LNCaP clone FGC (cell line): ENCODE results near the gene HDC.

- RRBS, 2 experiments, result no CpG with 5 or more reads among the region's 12 CpGs
Measured at GRCh38 chr15:50265458-50266356, at the start of gene HDC. Gene HDC (minus strand): TSS chr15:50265726.

DNA sequence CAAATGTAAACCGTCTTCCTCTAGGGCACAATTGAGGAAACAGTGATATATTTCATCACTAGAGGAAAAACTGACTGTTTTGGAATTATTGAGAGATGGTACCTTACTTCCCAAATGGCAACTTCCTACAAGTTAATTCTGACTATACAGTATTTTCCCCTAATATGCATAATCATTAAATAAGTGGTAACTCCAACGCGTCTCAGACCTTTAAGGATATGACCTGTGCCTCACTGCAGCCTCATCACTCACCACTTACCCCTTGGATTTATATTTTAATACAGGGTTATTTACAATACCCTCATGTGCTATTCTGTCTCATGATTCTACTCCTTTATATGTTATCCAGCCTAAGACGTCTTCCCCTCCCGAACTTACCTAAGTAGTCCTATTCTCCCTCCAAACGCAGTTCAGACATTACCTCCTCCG is 13.3 kb downstream of the GABPB1 start:
- RRBS, 2 experiments, result no CpG with 5 or more reads among the region's 7 CpGs

GRCh38 chr15:50468277-50468657 is 44.1 kb downstream of the USP8 start:
- RRBS, 2 experiments, result no CpG with 5 or more reads among the region's 8 CpGs

DNA sequence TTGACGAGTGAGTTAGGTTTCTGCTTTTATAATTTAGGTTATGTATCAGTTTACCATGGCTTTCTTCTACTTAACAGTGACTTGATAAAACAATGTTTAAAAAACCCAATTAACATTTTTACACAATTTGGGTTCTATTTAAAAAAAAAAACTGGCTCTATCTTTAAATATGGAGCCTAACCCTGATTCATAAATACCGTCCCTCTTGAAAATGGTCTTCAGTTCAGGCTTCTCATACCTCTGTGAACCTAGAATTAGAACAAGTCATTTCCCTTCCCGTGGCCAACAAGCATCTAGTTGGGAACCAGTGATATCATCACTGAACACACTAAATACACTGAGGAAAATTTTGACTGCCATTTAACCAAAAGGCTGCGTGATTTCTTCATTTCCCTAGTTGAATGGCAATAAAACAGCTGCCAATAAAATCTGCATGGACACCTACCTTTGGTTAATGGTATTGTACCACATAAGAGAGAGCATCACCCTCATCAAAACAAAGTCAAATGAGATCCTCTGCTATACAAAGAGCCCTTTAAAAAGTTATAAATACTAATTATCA is 14.5 kb upstream of the USP50 start:
- RRBS, 2 experiments, result no CpG with 5 or more reads among the region's 4 CpGs

- RRBS, 2 experiments, result no CpG with 5 or more reads among the region's 12 CpGs
Measured at GRCh38 chr15:50889704-50890117, 18.8 kb upstream of the AP4E1 start.

GRCh38 chr15:51098117-51098535 is 3.4 kb upstream of the TNFAIP8L3 start:
- RRBS, 2 experiments, result no CpG with 5 or more reads among the region's 3 CpGs

GRCh38 chr15:51603475-51603929 is 19.1 kb downstream of the DMXL2 start:
- RRBS, 2 experiments, result no CpG with 5 or more reads among the region's 15 CpGs

GRCh38 chr15:51849705-51850319 is 20.4 kb downstream of the TMOD3 start:
- RRBS, 2 experiments, result no CpG with 5 or more reads among the region's 4 CpGs

GRCh38 chr15:52037168-52038162 is 18.4 kb downstream of the MAPK6 start:
- RRBS, 2 experiments, result no CpG with 5 or more reads among the region's 4 CpGs

GRCh38 chr15:52208390-52208633 is 17.1 kb upstream of the GNB5 start:
- RRBS, 2 experiments, result no CpG with 5 or more reads among the region's 2 CpGs

- RRBS, 2 experiments, result no CpG with 5 or more reads among the region's 8 CpGs
Measured at GRCh38 chr15:52225328-52225788, 34.2 kb upstream of the GNB5 start.

GRCh38 chr15:52256828-52257388 is 38.7 kb downstream of the MYO5C start:
- RRBS, 2 experiments, result no CpG with 5 or more reads among the region's 5 CpGs

GRCh38 chr15:52287104-52287533 is 8.5 kb downstream of the MYO5C start:
- RRBS, 2 experiments, result no CpG with 5 or more reads among the region's 7 CpGs

- RRBS, 2 experiments, result no CpG with 5 or more reads among the region's 3 CpGs
Measured at GRCh38 chr15:52441654-52442149, 87.0 kb downstream of the MYO5A start.

GRCh38 chr15:52466065-52466830 is 62.4 kb downstream of the MYO5A start:
- RRBS, 2 experiments, result no CpG with 5 or more reads among the region's 3 CpGs

DNA sequence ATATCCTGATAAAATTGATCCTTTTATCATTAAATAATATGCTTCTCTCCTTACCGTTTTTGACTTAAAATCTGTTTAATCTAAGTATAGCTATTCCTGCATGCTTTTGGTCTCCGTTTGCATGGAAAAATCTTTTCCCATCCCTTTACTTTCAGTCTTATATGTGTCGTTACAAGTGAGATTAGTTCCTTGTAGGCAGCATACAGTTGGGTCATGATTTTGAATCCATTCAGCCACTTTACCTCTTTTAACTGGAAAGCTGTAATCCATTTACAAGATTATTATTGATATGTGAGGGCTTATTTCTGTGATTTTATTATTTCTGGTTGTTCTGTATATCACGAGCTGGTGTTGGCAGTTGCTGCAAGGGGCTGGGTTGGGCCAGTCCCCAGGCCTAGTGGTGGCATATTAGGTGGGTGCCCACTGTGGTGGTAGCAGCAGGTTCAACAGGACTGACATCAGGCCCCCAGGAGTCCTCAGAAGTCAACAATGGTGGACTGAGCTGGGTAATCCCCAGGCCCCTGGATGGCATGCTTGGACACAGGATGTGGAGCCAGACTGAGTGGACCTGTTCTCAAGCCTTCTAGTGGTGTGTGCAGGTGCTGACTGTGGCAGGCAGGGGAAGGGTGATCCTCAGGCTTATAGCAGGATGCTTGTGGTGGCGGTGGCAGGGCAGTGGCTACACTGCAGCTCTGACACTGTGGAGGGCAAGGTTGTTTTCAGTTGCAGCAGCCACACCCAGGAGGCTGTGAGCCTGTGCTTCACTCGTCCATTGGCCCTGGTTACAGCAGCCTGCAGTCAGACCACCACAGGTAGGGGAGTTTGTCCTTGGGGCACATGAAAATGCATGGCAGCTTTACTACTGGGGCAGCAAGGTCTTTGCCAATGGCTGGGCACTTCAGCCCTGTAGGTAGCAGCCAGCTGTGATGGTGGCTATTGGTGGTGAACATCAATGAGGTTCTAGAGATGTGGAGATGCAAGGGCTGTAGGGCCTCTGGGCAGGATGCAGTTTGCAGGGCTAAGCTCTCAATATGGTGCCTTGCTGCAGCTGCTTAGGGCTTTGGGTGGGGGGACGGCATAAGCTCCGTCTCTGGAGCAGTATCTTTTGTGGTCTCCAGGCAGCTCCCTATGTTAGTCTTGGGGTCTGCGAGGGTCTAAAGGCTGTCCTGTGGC is 17.3 kb upstream of the MYO5A start:
- RRBS, 2 experiments, result no CpG with 5 or more reads among the region's 9 CpGs

DNA sequence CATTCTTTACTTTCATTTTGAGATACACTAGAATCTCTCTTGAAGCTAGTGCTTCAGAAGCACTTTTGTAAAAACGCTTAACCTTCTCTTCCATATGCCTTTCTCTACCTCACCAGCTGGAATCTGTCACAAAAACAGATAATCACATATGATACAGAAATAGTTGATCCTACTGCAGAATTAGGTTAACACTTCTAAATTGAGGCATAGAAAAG is 1.5 kb downstream of the ATOSA start:
- RRBS, 2 experiments, result no CpG with 5 or more reads among the region's 1 CpG

DNA sequence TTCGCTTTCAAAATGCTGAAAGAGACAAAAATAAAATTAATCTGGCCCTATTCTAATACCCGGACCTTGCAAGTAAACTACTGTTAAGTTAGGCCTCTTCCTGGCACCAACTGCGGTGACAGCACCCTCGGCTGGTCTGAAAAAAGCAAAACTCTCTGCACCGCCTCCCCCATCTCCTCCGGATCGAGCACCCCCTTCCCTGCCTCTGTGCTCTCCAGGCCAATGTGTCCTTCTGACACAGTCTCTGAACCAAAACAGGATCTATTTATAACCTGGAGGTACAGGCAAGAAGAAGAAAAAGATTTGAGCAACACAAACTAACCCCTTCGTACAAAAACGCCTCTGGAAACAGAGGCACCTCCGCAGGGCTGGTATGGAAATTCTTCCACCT is 1.1 kb downstream of the ATOSA start:
- RRBS, 2 experiments, result 0 to 7% methylated on average over 3 of the region's 10 CpGs

GRCh38 chr15:52679996-52680342 is 781 bp upstream of the ATOSA start:
- RRBS, 2 experiments, result no CpG with 5 or more reads among the region's 3 CpGs

DNA sequence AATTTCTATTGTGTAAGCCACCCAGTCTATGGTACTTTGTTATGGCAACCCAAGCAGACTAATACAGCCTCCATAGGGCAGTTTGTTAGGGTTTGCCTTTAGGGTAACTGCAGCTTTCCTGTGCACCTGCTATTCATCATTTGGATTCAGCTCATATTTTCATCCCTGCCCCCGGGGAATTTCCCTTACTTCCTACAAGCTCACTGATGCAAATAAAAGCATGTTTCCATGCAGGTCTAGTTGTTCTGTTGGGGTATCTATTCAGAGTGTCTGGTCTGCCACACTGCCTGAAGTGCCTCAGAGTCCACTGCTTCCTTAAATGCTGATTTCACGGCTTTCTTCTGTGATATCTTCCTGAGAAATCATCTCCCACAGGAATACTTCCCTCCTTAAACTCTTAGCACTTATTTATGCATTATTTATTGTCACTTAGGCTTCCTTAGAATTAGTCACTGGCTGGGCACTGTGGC is 48.7 kb upstream of the ATOSA start:
- RRBS, 2 experiments, result no CpG with 5 or more reads among the region's 2 CpGs